Placental epithelial cell (primary cell): ENCODE measurements around the genes PFDN4, FAM210B, CSTF1, RTF2 and BMP7.

DNA sequence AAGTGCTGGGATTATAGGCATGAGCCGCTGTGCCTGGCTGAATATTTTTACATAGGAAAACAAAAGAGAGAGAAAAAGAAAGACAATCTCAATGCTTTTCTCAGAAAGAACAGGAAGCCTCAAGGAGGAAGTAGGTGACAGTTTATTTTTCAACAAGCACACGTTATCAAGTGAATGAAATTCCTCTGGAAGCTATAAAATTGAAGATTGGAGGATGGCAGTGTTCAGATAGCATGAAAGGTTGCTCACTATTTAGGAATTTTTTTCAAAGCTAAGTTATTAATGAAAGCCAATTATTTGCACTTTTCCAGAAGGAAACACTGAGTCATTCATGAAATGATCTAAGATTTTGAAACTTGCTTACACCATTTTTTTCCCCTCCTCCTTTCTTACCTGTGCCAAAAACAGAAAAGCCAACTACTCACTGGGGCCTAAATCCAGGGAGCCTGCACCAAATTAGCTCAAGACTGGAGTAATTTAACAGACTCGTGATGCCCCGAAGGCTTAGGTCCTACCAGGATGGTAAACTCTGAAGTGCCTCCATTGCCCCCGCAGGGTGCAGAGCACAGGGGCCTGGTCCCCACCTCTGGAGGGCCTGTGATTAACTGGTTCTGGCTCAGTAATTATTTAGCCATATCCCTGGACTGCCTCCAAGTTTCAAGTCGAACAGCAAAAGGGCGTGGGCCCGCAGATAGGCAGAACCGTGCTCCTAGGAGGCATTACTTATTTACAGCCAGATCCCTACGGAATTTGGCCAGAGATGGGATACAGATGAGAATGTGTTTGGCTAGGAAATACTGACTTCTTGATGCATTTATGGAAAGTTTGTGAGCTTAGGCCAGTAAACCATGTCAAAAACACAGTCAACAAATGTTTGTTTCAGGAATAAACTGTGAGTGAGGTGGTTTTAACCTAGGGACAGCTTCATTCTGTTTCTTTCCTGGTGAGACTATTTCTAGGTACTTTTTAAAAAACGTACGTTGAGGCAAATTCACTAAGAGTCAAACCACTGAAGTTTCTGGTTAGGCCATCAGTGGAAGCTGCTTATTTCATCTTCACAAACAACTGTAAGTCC is 28.1 kb upstream of the ZNF217 start:
- CAGE, long polyA plus RNA, result no peak

DNA sequence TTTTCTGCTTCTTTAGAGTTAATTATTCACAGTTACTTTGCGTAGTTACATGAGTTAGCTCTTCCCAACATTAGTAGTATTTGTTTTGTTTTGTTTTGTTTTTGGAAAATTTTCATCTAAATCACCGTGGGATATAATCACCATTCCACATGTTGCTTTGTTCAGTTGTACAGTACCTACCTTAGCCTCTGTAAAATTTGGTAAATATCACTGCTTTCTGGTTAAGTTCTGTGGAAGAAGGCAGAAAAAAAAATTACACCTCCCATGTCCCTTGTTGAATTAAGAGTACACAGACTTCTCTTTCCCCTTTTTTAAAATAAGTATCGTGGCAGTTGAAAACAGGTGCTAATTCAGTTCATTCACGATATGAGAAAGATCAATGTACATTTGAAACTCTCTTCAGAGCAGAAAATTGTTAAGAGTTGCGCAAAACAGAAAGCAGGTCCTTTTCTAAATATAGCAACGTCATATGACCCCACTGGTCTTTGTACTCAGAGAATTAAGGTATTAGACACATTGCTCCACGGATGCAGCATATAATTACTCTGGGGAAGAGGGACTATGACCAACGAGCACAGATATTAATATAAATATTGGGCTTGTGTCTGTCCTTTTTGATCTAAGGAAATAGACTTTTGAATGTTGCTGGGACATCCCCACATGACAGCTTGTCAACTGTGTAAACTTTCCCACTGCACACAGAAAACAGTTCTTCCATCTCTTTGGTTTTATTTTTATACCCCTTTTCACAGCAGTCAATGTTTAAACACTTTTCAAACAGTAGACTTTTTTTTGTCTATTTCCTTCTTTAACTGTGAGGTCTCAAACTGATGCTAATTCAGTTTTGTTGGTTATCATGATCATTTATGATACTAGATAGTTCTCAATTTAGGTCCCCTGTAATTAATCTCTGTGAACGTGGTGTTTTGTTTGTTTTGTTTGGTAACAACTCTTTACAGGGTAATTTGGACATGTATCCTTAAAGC is 58.7 kb upstream of the ZNF217 start:
- CAGE, long polyA plus RNA, result no peak

DNA sequence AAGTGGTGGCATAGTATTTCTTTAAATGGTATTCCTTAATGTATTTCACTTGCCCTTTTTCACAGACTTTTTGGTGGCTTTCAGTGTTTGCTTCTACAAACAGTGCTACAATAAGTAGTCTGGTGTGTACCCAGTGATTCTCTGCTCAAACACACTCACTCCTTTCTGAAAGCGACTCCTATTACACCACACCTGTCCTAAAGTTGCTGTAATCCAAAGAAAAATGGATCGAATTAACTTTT is 145.9 kb upstream of the ZNF217 start:
- CAGE, long polyA plus RNA, result no peak

DNA sequence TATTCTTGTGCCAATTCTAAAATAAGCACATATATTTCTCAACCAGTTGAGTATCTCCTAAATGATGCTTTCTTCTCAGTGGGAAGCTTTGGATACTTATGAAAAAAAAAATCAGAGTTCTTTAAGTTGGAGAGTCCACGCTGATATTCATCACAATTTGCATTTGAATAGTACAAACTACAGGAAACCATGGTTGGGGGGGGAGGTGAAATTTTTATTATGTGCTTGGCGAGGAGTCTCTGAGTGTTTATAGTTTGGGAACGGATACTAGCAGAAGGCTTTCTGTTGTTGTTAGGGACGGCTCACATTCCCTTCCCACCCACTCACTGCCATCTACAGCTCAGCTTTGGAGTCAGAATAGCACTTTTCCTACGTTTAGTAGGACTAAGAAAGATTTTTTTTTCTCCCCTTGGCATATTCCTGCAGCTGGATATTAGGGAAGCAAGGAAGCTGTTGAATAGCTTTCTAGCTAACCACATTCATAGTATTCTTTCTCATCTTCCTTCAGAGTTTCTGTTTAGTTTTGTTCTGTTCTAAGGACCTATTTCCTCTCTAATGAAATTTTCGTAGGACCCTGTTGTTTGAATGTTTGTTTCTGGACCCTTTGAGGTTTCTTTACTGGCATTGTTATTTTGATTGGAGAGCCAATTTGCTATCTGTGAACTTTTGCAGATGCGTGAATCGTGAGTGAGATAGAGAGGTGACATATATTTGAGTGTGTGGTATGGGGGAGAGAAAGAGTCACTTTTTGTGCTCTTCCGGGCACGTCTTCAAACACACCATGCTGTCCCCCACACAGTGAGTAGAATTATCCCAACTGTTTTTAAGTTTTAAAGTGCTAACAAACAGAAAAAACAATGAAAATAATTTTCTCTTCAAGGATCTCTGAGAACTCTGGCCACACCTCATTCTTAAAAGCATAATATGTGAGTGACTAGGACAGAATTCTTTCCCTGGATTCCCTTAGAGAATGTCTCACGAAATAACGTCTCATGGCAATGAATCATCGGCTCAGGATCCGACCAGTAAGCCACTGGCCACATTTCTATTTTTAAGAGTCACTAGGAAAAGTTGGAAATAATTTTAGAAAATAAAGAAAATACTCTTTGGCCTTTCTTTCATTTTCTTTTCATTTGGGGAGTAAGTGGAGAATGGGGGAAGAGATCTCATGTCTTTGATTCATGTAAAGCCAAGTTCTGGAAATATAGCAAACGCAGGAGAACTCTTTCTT is 235.4 kb upstream of the ZNF217 start:
- CAGE, long polyA plus RNA, result no peak

- CAGE, long polyA plus RNA, result no peak
These were observed 153.1 kb downstream of the BCAS1 start for GRCh38 chr20:53916906-53918155.

- CAGE, long polyA plus RNA, result no peak
These were observed at the start of gene PFDN4 for GRCh38 chr20:54207480-54208228. Gene PFDN4, plus strand, starts transcription at chr20:54208087.

DNA sequence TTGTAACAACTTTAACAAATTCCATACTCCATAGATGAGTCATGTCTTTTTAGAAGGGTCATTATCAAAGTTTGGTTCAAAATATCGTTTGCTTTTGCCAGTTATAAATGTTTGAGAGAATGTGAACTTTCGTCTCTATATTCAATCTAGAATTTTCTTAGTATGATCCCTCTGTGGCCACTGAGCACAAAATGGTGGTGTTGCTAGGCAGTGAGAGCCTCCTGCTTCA is 125.1 kb upstream of the DOK5 start:
- CAGE, long polyA plus RNA, result no peak

DNA sequence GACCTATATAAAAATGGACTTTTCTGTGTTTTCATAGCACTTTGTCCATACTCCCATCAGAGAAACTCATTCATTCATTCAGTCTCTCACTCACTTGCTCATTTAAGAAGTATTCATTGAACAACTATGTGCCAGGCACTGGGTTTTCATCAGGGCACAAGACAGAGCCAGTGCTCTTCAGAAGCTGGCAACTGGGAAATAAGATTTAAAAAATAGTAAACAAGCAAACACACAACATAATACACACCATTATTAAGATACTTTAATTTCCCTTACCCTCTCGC is 65.5 kb upstream of the DOK5 start:
- CAGE, long polyA plus RNA, result no peak

DNA sequence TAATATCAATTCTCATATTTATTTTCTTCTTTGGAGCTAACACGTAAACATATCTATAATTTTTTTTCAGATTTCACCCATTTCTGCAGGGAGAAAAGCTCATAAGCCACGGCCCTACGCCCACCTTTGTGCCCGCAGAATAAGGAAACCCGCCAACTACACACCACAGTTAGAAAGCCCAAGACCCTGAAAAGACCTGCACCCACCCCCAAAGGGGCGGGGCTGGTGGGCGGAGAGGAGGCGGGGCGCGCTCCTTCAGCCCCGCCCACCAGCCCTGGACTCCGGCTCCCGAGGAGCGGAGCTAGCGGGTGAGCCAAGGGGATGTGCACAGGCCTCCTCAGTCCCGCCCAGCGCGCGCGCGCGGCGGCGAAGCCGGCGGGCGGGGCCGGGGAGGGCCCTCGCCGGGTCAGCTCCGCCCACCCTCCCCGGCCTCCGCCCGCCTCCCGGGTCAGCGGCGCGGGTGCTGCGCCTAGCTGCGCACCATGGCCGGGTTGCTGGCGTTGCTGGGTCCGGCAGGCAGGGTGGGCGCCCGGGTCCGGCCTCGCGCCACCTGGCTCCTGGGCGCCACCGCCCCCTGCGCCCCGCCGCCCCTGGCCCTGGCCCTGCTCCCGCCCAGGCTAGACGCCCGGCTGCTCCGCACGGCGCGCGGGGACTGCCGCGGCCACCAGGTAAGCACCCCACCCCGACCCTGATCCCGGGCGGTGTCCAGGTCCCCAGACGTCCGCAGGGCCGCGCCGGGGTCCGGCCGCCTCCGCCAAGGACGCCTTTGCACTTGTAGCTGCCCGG is at the start of gene FAM210B:
TSS of gene FAM210B (plus strand) at position 451 of the 786 bp plus-strand sequence.
- CAGE, long polyA plus RNA, result no peak

GRCh38 chr20:56359765-56360532 is 1.2 kb downstream of the FAM210B start:
- CAGE, long polyA plus RNA, result no peak

DNA sequence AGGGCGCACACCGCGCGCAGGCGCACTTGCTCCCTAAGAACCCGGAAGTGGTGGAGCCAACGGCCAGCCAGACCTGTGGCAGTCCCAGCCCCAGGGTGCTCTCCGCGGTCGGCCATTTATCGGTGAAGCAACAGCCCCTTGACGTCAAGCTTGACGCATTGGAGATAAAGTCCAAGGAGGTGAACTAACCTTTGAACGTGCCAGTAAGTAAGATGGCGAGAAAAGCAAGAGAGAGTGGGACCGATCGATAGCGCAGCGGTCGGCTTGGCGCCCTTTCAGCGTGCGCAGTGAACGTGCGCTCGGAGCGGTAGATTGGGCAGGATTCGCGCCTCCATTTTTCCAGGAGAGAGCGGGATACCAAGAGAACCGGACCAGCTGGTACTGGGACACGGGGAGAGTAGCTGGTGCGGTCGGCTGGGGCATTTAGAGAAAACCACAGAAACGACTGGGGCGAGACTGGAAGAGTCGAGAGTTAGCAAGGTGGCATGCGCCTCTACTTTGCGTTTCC is at the start of gene CSTF1:
TSS of gene CSTF1 (plus strand) at position 310 of the 508 bp plus-strand sequence.
- CAGE, long polyA plus RNA, result no peak

DNA sequence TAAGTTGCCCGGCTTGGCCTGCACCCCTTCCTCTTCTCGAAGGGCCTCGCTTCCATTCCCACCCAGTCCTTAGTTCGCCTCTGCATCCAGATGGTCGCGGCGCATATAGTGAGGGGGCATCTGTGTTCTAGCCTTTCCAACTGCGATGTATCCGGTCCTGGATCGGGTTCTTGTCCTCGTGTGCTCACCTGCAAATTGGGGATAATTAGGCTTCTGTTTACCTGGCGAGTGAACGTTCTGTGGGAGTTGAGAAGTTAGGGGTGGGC is 332 bp downstream of the CSTF1 start:
- CAGE, long polyA plus RNA, result no peak

DNA sequence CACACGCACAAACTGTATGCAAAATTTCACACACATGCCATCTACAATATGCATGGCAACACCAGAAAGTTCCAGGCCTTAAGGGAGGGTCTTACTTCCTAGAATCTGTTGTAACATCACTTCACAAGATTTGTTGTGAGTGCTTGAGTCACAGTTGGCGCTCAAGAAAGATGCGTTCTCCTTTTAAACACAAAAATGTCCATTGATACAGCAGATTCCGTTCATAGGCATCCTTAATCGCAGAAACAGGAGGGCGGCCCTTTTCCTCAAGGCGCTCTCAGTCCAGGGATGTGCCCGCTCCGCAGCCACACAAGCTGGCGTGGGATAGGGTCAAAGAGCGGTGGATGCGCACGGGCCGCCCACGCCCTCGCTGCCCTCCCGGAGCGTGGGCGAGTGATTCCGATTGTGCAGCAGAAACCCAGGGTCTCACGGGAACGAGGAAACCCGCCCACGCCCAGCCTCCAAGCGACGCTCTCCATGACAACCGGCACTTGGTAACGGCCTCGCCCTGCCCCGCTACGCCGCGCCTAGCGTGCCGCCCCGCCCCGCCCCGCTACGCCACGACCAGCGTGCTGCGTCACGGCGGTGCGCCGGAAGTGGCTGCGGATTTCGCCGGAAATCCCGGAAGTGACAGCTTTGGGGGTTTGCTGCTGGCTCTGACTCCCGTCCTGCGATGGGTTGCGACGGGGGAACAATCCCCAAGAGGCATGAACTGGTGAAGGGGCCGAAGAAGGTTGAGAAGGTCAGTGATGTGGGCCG is at the start of gene RTF2:
TSS of gene RTF2 (plus strand) at position 603 of the 759 bp plus-strand sequence.
- CAGE, long polyA plus RNA, result no peak

DNA sequence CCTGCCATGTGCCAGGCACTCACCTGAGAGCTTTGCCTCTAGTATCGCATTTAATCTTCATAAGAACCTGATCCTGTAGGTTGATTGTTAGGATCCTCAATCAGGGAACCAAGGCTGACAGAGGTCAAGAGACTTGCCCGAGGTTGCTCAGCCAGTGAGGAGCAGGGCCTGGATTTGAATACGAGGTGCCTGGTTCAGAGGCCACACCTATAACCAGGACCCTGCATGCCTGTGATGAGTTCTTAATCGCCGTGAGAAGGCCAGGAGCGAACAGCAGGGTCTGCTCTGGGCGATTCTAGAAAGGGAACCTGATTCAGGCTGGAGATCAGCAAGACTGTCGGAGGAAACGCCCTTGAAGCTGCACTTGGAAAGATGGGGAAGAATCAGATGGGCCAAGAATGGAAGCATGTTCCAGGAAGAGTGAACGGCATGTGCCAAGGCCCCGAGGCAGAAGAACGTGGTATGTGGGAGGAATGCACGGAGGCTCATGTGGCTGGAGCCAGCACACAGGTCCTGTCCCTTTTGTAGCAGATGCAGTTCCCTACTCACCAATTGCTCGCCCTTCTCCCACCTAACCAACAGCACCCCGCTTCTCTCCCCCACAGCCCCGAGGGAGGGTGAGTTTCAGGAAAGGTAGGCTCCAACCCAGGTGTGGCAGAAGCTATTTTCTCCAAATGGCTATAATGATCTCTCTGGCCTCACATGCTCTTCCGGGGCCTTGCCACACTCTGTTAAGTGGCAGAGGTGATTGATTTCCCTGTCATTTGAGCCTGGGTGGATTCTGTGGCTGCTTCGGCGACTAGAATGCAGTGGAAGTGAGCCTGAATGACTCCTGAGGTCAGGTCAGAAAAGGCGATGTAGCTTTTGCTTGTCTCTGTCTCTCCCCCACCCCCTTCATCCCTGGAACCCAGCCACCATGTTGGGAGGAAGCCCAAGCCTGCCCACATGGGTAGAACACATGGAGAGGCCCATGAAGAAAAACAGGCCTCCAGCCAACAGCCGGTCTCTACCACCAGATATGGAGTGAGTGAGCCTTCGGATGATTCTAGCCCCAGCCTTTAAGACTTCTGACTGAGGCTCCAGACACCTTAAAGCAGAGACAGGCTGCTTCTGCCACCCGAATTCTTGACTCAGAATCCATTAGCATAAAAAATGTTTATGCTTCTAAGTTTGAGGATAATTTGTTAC is 180.7 kb downstream of the TFAP2C start:
- CAGE, long polyA plus RNA, result no peak

GRCh38 chr20:57074005-57074504 is 192.4 kb downstream of the BMP7 start:
- CAGE, long polyA plus RNA, result no peak

GRCh38 chr20:57266552-57267182 is at the start of gene BMP7:
Gene BMP7, minus strand, starts transcription at chr20:57266641.
- CAGE, long polyA plus RNA, result no peak

DNA sequence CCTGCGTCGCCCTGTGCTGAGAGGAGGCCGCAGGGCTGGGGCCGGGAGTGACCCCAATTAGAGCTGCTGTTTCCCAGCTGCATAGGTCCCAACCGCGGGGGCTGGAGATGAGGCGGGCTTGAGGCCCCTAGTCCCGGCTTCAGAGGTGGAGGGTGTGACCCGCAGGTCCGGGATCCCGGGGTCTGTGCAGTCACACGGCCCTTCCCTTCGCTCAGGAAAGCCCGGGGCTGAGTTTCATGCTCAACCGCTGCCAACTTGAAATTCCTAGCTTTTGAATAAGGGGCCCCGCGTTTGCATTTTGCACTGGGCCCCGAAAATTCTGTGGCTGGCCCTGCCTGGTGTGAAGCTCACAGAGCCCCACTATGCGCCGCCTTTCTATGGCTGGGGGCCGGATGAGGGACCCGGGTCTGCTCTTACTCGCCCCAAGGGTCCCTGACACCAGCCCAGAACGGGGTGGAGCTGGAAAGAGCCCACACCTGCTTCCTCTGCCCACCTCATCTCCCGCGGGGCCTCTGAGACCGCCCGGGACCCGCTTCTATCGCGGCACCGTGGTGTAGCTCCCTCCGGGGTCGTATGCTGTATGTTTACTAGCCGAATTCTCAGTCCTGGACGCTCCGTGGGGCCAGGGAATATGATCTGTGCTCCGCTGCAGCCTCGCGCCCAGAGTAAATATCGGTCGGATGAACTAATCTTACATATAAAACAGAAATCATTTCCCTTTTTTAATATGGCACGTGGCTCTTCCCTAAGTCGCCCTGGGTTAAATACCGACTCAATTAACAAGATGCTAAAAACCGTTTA is 750 bp upstream of the RBM38 start:
- CAGE, long polyA plus RNA, result no peak

GRCh38 chr20:57393624-57394675 is 2.8 kb downstream of the RBM38 start:
- CAGE, long polyA plus RNA, result no peak

DNA sequence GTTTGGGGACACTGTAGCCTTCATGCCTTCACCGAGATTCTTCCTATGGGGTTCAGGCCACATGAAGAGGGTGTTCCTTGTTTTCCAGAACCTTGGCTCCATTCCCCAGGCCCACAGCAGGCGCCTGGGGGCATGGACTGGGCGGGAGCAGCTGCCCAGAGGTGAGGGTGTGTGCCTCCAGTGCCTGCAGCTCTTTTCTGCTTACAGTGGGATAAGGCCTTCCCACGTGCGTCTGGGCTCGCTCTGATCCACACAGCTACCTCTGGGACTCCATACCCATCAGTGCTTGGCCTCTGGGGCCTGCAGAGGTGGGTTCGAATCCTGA is 3.4 kb downstream of the RBM38 start:
- CAGE, long polyA plus RNA, result no peak

- CAGE, long polyA plus RNA, result no peak
These were observed 50.8 kb downstream of the RBM38 start for GRCh38 chr20:57441953-57442481.